Mammary microvascular endothelial cell (primary cell): ENCODE data around the genes BRIP1 and TLK2.

- RAMPAGE, long total RNA = no peak
These were observed 8.6 kb upstream of the TBX4 start for GRCh38 chr17:61443502-61444154.

DNA sequence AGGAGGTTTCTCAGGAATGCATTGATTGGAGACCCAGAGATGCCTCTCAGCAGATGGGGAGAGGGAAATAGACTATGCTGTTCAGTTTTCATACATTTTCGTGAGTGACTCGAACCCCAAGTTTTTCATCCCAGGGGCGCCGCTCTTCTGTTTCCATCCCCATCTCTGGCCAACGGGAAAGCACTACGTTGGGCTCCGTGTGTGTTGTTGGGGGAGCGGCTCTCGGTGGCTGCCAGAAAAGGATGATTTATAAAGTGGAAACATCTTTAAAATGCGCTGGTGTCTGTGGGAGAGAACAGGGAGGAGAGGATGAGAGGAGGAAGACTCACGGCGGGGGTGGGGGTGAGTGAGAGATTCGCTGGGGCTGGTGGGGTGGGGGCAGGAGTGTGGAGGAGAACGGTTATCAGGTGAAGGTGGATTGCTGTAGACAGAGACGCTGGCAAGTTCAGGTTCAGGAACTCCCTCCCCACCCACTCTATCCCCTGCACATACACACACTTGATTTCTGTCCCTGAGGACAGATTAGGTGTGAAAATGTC lies 5.8 kb downstream of the TBX4 start:
- RAMPAGE, long total RNA = no peak

- RAMPAGE, long total RNA = no peak
These were observed at the start of gene BRIP1 for GRCh38 chr17:61862907-61863602. TSS of gene BRIP1 (minus strand) at chr17:61863528.

DNA sequence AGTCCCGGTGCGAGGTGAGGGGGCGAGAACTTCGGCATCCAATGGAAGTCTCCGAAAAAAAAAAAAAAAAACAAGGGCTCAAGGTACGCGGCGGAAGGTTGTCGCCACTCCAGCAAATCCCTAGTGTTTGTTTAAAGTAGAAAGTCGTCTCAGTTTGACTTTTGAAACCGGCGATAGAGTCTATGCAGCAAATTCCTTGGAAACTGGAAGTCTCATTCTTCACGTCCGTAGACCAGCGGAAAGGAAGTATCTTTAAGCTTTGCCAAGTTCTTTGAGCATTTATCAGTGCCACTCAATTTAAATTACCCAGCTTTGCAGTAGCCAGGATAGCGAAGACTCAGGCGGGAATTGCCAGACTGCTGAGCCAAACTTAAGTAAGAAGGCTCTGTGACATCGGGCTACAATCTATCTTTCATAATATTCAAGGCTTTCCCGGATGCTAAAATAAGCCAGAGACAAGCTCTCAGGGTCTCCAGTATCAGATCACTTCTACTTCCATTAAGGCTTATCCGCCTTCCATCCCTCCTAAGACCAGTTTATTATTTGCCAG lies 350 bp upstream of the BRIP1 start:
- RAMPAGE, long total RNA = no peak

- RAMPAGE, long total RNA = no peak
These were observed 63.4 kb downstream of the MED13 start for GRCh38 chr17:62001479-62002352.

GRCh38 chr17:62003600-62004303 lies 61.3 kb downstream of the MED13 start:
- RAMPAGE, long total RNA = no peak

- RAMPAGE, long total RNA = no peak
These were observed 59.0 kb downstream of the MED13 start for GRCh38 chr17:62005866-62006730.

DNA sequence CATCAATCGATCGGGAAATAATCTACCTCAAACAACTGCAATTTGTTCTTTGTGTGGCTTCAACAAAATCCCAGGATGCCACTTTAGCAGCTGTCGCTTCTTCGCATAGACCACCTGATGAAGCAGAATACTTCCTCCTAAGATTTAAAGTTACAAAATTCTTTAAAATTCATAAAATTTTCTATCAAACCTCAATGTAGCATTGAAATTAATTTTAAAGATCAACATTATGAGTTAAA lies 35.6 kb downstream of the MED13 start:
- RAMPAGE, long total RNA = no peak

GRCh38 chr17:62064300-62064725 lies 765 bp downstream of the MED13 start:
- RAMPAGE, long total RNA = no peak

DNA sequence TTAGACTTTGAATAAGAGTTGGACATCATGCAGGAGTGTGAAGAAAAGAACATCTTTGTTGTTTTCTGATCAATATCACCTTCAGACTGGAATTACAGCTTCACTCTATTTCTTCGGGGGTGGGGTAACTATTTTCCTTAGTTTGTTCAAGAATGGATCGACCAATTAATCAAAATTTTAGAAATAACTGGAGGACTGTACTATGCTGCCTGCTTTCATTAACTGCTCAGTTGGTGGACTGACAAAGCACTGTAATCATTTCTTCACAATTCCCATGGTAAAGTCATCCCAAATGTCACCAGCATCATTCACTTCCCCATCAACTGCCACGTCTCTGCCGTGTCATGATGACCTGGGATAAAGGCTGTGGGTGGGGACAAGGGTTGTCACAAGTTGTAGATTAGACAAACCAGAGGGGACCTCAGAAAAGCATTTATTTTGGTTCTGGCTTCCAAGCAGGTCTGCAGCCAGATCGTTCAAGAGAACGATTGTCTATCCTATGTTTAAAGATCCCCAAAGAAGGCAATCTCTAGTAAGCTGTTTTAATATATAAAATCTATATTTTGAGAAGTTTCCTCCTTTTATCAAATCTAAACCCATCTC lies 105.2 kb upstream of the MED13 start:
- RAMPAGE, long total RNA = no peak

DNA sequence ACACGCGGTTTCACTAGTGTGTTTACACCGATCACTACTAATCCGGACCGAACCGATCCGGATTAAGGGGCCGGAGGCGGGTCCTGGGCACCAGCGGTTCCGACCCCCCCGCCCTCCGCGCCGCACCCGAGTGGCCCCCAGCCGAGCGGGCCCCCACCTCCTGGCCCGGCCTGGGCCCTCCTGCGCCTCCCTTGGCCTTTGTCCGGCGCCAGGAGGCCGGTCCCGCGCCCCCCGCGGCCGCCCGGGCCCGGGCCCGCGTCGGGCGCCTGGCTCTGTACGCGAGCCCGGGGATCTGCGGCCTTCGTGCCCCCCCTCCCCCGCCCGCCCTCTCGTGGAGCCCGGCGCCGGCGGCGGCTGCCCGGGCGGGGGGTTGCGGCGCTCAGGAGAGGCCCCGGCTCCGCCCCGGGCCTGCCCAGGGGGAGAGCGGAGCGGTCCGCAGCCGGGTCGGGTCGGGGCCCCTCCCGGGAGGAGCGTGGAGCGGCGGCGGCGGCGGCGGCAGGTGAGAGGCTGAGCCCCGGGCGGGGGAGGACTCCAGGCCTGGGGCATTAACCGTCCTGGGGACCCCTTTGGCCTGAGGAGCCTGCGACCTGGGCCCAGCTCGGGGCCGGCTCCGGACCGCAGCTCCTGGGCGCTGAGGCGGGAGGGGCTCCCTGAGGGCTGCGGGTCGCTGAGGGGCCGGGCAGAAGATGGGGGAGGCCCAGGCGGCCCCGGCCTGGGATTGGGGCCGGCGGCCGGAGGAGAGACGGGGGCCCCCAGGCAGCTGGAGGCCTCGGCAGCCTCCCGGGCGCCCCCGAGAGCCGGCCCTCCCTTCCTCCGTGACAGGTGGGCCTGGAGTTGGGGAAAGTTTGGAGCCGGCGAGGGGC lies at the start of gene TLK2:
Gene TLK2, plus strand, starts transcription at position 34 of the 863 bp plus-strand sequence.
- RAMPAGE, long total RNA = no peak

DNA sequence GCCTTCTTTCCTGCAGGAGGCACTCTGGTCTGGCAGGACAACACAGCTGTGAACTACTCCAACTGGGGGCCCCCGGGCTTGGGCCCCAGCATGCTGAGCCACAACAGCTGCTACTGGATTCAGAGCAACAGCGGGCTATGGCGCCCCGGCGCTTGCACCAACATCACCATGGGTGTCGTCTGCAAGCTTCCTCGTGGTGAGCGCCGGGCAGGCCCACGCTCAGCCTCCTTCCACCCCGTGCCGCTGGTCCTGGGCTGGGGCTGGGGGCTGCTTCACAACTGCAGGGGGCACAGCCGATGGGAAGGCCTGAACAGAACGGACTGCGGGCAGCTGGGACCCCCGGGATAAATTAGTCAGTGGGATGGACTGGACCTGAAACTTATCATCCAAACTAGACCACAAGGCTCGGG lies 63.5 kb downstream of the MRC2 start:
- RAMPAGE, long total RNA = no peak

DNA sequence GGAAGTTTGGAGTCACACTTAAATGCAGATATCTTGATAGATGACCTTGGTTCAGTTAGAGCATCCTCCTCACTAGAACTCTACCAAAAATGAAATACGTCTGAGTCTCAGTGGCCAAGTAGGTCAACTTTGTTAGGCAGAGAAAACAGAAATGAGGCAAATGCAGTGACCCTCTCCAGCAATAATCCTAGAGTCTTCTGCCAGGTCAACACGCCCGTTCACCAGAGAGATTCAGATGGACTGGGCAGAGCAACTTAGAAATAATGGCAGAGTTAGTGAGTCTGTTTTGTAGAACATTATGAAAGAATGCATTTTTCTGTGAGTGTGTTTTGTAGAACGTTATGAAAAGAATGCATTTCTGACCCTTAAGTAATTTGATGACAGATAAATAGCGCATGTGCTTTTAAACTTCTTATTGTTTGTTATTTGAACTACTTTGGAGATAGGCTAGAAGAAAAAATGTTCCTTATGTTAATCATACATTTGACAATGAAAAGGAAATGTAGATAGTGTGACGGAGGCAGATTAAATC lies 48.1 kb downstream of the MARCHF10 start:
- RAMPAGE, long total RNA = no peak

DNA sequence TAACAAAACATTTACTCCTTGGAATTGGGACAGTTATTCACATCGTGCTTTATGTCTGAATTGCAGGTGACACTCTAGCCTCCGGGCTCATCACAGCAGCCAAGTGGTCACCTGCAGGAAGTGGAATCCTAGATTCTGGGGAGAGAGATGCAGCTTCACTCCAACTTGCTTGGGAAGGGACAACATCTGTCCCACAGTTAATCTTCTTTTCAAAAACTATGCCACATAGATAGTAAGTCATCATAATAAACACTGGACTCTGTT lies 17.4 kb downstream of the MARCHF10 start:
- RAMPAGE, long total RNA = no peak

DNA sequence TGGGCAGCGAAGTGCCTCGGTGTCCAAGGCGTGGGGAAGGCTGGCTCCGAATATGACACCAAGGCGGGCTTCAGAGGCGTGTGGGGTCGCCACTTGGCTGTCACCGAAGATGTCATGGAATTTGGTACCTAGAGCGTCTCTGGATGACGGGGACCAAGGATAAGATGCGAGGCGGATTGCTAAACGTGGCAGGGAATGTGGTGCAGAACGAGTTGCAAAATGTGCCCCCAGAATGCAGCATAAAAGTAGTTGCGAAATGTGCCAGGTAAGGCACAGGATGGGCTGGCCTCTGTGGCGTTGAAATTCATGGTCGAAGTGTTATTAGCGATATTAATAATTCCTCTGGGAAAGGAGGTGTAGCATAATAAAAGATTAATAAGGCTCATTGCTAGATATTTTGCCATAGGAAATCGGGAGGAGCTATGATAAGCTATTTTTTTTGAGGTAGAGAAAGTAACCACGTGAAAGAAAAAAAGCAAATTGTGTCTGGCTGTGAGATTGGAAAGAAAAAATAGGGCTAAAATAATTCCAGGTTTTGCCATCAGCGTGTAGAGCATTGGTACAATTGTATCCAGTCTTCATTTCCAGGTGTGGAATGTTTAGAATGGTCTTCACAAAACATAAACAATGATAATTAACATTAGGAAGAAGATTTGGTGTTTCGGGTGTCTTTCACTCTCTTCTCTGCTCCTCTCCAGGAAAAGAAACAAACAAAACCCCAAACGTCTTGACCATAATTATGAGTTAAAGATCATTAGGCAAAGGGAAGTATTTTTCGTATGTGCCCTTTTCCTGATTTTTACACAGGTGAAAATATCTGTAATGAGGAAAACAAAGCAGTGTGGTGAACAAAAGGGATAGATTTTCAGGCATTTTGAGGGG lies 1.1 kb downstream of the TANC2 start:
- RAMPAGE, long total RNA = no peak

DNA sequence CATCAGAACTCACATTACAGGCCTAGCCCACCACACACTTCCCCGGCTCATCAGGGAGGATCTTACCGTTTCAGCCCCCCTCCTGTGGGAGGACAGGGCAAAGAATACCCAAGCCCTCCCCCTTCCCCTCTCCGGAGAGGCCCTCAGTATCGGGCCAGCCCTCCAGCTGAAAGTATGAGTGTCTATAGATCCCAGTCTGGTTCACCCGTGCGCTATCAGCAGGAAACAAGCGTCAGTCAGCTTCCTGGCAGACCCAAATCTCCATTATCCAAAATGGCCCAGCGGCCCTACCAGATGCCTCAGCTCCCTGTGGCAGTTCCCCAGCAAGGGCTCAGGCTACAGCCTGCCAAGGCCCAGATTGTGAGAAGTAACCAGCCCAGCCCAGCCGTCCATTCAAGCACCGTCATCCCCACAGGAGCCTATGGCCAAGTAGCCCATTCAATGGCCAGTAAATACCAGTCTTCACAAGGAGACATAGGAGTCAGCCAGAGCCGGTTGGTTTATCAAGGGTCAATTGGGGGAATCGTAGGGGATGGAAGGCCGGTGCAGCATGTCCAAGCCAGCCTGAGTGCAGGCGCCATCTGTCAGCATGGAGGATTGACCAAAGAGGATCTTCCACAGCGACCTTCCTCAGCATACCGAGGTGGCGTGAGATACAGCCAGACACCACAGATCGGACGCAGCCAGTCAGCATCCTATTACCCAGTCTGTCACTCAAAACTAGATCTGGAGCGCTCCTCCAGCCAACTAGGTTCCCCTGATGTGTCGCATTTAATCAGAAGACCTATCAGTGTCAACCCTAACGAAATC lies 25.4 kb downstream of the CYB561 start:
- RAMPAGE, long total RNA = no peak

DNA sequence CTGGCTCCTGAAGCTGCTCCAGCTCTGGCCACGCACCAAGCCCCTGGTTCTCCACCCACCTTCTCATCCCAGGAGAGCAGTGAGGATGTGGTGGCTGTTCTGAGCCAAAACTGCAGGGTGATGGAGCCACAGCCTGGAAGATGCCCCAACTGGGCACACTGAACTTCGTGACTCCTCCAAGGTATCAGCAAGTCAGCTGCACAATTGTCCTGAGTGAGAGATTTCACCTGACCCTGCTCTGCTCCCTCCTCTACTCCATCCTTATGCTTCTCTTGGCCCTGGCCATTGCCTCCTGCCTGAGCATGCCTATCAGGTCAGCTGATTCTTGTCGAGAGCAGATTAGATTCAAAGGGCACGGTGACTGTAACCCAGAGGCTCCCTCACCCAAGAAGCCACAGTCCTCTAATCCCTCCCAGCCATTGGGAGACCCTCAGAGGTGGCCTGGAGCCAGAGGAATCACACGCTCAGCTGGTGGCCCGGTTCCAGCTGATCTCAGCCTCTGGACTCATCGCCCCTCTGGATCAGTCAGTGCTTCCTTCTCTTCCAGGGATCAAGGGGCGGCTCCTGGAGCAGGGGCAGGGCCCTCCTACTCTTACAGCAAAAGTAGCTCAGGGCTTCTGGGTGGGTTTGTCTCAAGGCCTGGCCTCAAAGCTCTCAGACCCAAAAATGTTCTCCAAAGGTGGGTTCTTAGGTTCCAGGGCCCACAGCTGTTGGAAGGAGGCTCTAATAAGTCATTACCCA lies 7.0 kb upstream of the CYB561 start:
- RAMPAGE, long total RNA = no peak

GRCh38 chr17:63460816-63461198 lies 14.7 kb upstream of the CYB561 start:
- RAMPAGE, long total RNA = no peak

DNA sequence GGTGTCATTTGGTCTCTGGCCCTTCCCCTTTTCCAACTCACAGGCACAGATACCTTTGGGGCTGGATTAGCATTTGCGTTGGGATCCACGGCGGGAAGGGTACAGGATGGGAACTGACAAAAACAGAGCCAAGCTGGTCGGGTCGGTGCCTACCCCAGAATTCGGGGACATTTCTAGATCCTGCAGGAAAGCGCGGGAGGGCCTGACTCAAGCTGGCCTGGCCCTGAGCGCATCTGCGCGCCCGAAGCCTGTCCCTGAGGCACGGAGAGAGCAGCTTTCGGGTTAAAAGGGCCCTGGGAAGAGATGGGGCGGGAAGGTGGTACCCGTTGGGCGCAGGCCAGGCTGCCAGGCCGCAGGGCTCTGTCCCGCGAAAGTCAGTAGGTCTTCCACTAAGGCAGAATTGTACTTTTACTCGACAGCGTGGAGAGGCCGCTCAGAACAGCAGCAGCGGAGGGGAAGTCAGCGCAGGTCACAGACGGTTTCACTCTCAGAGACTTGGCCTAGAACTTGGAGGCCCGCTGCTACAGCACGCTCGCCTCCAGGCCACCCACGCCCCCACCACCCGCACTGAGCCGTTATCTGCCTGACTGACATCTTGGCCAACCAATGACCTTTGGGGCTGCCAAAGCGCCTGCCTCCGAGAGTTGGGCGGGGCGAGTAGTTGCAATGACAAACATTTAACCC lies 502 bp upstream of the DCAF7 start:
- RAMPAGE, long total RNA = no peak

DNA sequence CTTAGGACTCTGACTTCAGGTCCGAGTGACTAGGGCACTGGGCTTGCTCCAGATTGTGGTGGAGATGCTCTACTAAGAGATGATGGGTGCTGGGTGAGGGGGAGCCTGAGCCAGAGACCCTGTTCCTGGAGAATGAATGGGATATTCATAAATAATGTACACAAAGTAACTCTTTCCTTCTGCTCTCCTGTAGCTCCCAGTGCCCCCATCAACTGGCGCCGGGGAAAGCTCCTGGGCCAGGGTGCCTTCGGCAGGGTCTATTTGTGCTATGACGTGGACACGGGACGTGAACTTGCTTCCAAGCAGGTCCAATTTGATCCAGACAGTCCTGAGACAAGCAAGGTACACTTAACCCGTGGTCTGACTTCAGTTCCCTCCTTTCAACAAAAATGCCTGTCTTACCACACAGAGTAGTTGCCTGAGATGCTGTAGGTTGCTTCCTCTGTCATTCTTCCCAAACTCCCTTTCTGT lies 9.8 kb downstream of the LIMD2 start:
- RAMPAGE, long total RNA = no peak